Breast (tissue), 4 donors: ENCODE measurements around a stretch of chr10.

GRCh38 chr10:70774878-70775482 is 10.2 kb downstream of the TBATA start:
- PRO-cap, 3 experiments, result no peak in any of the 3 experiments
- RRBS, result no CpG with 5 or more reads among the region's 8 CpGs

DNA sequence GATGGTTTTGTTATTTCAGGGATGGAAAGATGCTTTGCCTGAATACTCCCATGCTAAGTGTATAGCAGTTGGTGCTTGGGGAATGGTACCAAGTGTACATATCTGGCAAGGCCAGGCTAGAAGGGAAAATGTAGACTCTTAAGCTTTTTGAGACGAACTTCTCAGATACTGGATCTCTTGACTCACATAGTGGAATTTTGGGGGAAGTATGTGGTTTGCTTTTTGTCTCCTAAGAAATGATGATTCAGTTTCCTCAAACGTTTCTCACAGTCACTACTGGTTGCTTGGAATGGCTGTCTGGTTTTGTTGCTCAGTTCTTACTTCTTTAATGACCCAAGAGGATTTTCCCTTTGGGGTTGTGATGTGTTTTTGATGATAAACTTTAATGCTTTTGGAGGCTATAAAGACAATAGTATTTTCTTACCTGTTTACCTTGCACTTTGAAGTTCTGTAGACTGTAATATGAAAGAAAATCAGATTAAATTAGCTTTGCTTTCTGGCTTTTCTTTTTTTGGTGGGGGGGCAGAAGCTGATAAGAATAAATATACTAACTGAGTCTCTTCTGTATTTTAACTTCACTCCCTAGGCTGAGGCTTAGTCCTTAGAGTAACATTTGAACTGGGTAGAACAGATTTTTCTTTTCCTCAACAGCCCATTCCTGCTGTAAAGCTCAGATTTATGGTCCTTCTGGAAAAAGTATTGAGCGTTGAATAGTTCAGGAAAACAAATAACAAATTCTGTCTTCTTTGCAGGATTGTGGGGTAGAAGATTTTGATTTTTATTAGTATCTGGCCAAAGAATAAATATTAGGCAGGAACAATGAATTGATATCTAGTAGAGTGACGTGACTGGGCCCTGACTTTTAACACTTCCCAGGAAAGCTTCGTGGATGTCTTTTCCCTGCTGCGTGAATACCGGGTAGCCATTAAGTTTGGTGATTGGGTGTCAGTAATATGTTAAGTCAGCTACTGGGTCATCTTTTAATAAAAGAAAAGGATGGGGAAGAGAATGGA is 17.7 kb downstream of the SGPL1 start:
- PRO-cap, 3 experiments, result no peak in any of the 3 experiments
- RRBS, result no CpG with 5 or more reads among the region's 7 CpGs

DNA sequence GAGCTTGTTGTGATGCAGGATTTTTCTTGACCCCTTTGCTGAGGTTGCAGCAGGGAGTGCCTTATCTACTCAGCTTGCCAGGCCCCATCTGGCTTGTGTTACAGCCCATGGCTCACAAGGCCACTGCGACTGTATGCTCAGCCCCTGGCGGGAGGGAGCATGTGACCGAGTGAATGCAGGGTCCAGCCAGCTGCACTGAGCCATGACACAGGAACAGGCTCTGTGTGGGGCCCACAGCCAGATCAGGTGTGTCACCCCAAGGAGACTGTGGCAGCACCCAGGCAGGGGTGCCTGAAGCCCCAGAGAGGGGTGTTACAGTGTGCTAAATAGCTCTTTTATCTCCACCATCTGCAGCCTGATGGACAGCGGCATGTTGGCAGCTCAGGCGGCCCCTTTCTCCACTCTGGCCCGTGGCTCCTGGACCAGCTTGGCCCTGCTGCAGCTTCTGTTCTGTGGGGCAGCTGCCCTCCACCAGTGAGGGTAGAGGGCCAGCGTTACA is 2.6 kb upstream of the PCBD1 start:
- PRO-cap, 3 experiments, result no peak in any of the 3 experiments
- RRBS, result no CpG with 5 or more reads among the region's 7 CpGs

DNA sequence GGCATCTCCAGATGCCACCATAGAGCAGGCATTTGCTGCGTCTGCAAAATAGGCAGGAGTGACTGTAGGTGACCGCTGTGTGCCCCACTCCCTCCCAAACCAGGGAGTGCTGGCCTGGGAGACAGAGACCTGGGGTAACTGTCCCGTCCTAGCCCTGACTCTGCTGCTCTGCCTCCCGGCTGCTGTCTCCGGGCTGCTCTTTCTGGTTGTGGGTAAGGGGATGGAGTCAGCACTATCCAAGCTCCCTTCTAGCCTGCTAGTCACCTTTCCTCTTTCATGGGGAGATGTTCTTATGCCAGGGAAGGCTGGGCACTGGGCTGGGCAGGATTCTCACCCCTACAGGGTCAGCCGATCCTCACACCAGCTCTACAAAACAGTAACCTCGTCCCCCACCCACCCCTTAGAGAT is 29.5 kb upstream of the PCBD1 start:
- PRO-cap, 3 experiments, result no peak in any of the 3 experiments
- RRBS, result no CpG with 5 or more reads among the region's 7 CpGs

- PRO-cap, 3 experiments, result no peak in any of the 3 experiments
- RRBS, result 2% methylated on average over 19 of the region's 40 CpGs
These were observed 886 bp downstream of the UNC5B start for GRCh38 chr10:71213141-71213771.

DNA sequence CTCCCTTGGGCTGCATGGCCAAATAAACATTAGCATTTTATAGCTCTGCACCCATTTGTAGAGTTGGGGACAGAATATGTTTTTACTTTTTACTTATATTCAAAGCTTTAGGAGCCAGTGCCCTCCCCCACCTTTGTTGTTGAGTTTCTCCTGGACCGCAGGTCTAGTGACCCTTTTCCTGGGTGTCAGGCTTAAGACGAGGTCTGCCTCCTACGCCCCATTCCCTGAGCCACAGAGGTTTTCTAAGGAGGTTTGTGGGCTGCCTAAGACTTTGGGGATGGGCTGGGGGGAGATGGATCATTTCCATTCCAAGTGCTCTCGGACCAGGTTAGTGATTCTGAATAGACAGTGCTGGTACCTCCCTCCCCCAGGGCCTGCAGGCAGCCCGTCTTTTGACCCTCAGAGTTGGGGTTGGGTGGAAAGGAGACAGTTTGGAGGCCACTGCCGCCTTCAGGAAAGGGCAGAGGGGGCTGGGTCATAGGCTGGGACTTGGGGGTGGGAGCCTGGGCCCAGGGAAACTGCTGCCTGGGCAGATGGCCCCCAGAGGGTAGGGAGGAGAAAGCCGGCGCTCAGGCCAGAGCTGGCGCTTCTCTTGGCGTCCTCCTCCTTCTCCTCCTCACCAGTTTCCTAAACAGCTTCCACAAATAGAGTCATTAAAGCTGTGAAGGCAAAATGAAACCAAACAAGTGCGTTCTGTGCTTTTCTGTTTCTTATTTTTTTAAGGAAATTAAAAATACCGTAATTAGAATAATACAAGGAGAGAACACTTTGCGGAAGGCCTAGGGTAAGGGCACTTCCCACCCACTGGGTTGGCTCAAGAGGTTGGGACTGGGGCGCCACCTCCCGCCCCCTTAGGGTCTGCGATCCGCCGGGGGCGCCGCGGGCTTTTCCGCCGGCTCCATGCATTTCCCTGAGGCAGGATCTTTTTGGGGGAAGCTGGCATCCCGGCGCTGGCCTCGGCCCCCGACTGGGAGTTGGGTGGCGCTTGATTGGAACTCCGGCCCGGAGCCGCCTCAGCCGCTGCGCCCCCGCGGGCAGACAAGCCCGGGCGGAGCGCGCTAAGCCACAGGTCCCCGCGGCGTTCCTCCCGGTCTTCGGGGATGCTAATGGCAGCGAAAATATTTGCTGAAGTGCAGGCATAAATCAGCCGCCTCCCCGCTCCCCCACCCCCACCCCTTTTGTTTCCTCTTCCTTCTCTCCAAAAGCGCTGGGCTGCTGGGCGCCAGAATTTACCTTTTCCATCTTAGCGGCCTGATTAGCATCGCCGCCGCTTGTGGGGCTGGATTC is 4.6 kb downstream of the UNC5B start:
- PRO-cap, 3 experiments, result no peak in any of the 3 experiments
- RRBS, result 2% methylated on average over 21 of the region's 53 CpGs

GRCh38 chr10:71248945-71249452 is 36.6 kb downstream of the UNC5B start:
- PRO-cap, 3 experiments, result no peak in any of the 3 experiments
- RRBS, result no CpG with 5 or more reads among the region's 3 CpGs

GRCh38 chr10:71271420-71272047 is 47.5 kb upstream of the SLC29A3 start:
- PRO-cap, 3 experiments, result no peak in any of the 3 experiments
- RRBS, result no CpG with 5 or more reads among the region's 17 CpGs

GRCh38 chr10:71313781-71314199 is 5.3 kb upstream of the SLC29A3 start:
- PRO-cap, 3 experiments, result peak in 1 of 3 experiments; most common plus-strand start chr10:71313904 (in 1); most common minus-strand start chr10:71313914 (in 1)
- RRBS, result no CpG with 5 or more reads among the region's 9 CpGs

DNA sequence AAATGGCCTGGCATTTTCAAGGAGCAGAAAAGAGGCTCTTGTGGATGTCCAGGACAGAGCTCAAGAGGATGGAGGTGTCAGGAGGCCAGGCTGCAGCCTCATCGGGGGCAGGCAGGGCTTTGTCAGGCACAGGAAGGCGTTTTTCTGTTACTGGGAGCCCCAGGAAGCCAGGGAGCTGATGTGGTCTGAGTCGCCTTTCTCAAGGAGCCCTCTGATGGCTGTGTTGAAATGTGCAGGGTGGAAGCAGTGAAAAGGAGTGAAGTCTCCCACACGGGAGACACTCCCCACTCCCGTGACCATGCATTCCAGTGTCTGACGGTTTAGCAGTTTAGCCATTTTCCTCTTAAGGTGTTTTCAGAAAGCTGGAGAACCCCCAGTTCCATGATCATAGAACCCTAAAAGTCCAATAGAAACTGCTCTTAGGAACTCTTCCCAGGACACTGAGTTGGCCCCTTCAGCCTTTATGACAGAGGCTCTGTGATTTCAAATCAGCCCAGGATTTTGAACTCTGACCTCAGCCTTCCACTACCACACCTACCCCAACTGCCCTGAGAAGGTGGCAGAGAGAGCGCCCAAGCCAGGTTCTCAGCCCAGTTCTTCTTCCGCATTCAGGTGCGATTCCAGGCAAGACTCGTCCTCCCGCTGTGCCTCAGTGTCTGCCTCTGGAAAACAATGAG is 96.1 kb downstream of the C10orf105 start:
- PRO-cap, 3 experiments, result no peak in any of the 3 experiments
- RRBS, result no CpG with 5 or more reads among the region's 11 CpGs

GRCh38 chr10:71657829-71658359 is 61.7 kb downstream of the C10orf105 start:
- PRO-cap, 3 experiments, result no peak in any of the 3 experiments
- RRBS, result 78% methylated on average over 5 of the region's 12 CpGs

GRCh38 chr10:71663219-71663660 is 56.3 kb downstream of the C10orf105 start:
- PRO-cap, 3 experiments, result no peak in any of the 3 experiments
- RRBS, result 95% methylated on average over 6 of the region's 11 CpGs

DNA sequence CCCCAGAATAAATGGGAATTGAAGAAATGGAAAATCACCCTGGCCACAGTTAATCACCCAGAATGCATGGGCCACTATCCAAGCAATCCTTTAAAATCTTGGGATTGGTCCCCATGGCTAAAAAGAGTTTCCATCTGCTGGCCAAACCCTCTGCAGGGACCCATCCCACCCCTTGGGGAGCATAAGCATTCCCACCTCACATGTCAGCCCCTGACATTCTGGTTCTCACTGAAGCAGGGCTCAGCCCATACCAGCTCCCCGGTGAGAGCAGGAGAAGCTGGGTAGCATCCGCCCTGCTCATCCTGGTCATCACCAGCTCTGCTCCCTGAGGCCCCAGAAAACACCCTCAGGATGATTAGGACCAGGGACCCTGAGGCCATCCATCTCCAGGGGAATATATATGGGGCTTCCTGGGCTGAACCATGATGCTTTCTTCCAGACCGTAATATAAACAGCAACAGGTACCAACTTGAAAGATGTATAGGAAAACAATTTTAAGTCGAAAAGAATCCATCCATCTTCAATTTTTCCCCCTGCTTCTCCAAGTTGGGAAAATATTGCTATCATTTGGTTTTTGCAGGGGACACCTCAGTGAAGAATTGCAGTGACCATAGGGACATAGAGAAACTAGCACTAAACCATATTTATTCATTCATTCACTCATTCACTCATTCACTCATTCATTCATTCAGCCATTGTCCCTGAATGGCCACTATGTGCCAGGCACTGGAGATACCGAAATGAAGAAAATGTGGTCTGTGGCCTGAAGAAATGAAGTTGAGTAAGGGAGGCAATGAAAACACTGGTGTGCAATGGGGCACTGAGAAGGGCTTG is 25.0 kb upstream of the C10orf105 start:
- PRO-cap, 3 experiments, result no peak in any of the 3 experiments
- RRBS, result no CpG with 5 or more reads among the region's 5 CpGs

- PRO-cap, 3 experiments, result no peak in any of the 3 experiments
- RRBS, result no CpG with 5 or more reads among the region's 6 CpGs
These were observed 25.9 kb downstream of the VSIR start for GRCh38 chr10:71747216-71747944.

DNA sequence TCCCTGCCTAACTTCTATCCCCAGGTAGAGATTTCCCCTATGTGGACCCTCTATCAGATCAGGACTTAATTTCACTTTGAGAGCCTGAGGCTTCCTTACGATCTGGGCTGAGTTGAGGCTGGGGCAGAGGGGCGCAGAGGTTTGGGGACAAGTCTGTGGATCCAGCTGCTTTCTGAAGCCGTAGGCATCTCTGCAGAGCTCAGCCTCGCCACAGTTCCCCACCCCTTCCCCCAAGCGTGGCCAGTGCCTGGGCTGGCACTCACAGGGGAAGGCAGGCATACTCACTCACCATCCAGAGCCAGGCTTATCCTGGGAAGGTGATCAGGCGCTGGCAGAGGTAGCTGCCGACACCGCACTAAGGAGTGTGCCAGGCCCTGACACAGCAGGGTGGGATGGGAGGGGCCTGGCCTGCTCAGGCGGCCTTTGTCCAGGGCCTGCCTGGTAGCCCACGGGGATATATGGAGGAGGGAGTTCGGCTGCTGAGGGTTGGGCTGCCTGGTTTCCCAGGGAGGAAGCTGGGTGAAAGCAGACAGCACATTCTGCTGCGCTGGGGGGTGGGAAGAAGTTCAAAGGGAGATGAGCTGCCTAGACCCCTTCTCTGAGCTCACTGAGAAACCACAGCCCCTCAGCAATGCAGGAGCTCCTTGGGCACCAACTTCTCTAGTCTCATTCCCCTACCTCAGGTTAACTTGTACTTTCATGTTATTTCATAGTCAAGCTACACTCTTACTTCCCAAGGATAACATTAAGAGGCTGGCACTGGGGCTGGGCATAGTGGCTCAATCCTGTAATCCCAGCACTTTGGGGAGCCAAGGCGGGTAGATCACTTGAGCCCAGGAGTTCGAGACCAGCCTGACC is 15.8 kb downstream of the VSIR start:
- PRO-cap, 3 experiments, result no peak in any of the 3 experiments
- RRBS, result no CpG with 5 or more reads among the region's 14 CpGs

GRCh38 chr10:71761857-71762636 is 11.3 kb downstream of the VSIR start:
- PRO-cap, 3 experiments, result no peak in any of the 3 experiments
- RRBS, result no CpG with 5 or more reads among the region's 18 CpGs

GRCh38 chr10:71815424-71815921 is 35.6 kb downstream of the PSAP start:
- PRO-cap, 3 experiments, result no peak in any of the 3 experiments
- RRBS, result 70% methylated on average over 2 of the region's 13 CpGs

DNA sequence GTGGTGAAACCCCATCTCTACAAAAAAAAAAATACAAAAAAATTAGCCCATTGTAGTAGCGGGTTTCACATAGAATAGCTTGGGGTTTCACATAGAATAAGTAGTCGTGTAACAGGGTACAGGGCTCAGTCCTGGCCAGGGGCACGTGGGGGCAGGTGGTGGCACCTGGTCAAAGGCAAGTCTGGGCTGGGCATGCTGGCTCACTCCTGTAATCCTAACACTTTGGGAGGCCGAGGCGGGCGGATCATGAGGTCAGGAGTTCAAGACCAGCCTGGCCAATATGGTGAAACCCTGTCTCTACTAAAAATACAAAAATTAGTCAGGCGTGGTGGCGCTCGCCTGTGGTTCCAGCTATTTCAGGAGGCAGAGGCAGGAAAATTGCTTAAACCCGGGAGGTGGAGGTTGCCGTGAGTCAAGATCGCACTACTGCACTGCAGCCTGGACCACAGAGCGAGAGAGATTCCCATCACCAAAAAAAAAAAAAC is 635 bp upstream of the PSAP start:
- PRO-cap, 3 experiments, result no peak in any of the 3 experiments
- RRBS, result no CpG with 5 or more reads among the region's 13 CpGs

- PRO-cap, 3 experiments, result no peak in any of the 3 experiments
- RRBS, result no CpG with 5 or more reads among the region's 4 CpGs
These were observed 2.1 kb downstream of the CHST3 start for GRCh38 chr10:71966173-71966856.

GRCh38 chr10:71999339-72000110 is 35.3 kb downstream of the CHST3 start:
- PRO-cap, 3 experiments, result no peak in any of the 3 experiments
- RRBS, result no CpG with 5 or more reads among the region's 22 CpGs